Subcutaneous preadipocyte (primary cell): Measurements from ENCODE around the genes FANCD2 and FANCD2OS.

- CAGE, long polyA plus RNA: no peak
These were observed 16.9 kb upstream of the FANCD2 start for GRCh38 chr3:10009013-10010028.

GRCh38 chr3:10026169-10027461 lies at the start of gene FANCD2:
Gene FANCD2 (plus strand): TSS chr3:10026437.
- CAGE, long polyA plus RNA: start-site peak on the minus strand at chr3:10026342-10026372, 191 and 145 reads in 2 replicates

GRCh38 chr3:10108059-10108634 lies at the start of gene FANCD2OS:
Gene FANCD2OS (minus strand): TSS chr3:10108255.
- CAGE, long polyA plus RNA: no peak

DNA sequence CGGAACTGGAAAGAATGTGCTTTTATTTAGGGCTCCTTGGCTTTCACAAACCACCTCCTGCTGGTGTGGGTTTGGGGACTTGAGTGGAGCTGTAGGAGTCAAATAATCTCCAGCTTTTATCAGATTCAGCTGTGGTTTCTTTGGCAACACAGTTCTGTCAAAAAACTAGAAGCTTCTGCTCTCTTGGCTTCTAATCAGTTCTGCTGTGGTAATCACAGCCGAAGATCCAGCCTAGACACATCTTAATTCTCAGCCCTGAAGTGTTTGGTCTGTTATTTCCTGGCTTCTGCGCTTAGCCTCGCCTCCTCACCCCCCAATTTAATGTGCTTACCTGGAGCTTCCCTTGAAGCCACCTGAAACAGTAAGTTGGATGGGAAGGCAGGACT lies 21.4 kb downstream of the IRAK2 start:
- CAGE, long polyA plus RNA: no peak

DNA sequence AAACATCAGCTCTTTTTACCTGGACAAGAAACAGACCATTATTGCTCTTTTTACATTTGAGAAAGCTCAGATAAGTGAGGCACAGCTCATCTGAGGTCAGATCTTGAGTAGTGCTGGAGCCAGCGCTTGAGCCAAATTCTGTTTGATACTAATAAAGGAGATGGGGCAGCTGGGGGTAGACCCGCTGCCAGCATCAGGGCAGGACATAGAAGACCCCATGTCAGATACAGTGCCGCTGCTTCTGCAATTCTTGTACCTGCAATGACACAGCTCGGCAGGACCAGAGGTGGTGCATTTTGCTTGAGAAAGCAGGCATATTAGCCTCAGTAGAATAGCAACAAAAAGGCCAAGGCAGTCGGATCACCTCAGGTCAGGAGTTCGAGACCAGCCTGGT lies 39.4 kb downstream of the IRAK2 start:
- CAGE, long polyA plus RNA: no peak

DNA sequence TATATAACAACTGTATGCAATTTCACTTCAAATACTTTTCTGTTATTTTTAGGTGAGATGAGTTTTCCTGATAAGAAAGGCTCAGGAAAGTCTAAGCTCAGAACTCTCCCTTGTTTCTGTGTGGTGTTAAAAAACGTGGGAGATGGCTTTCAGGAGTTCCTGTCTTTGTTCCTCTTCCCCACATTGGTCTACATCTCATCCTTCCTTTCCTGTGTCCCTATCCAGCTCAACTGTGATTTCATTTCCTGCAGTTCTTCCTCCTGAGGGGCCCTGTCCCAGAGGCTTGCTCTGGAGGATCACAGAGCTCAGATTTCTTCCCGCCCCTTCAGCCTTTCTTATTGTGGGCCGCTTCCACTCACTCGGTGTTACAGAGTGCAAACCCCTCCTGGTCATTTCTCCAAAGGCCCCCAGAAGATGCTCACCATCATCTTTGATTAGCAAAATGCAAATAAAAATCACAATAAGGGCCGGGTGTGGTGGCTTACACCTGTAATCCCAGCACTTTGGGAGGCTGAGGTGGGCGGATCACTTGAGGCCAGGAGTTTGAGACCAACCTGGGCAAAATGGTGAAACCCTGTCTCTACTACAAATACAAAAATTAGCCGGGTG lies 11.1 kb downstream of the SEC13 start:
- CAGE, long polyA plus RNA: no peak

GRCh38 chr3:10553482-10554263 lies 48.3 kb upstream of the ATP2B2 start:
- CAGE, long polyA plus RNA: no peak

- CAGE, long polyA plus RNA: no peak
These were observed 41.5 kb downstream of the HRH1 start for GRCh38 chr3:11195674-11196326.

GRCh38 chr3:11430233-11430778 lies 158.1 kb downstream of the ATG7 start:
- CAGE, long polyA plus RNA: no peak

- CAGE, long polyA plus RNA: no peak
These were observed 67.3 kb downstream of the VGLL4 start for GRCh38 chr3:11576324-11576988.

- CAGE, long polyA plus RNA: no peak
These were observed 19.5 kb downstream of the VGLL4 start for GRCh38 chr3:11624152-11624725.

DNA sequence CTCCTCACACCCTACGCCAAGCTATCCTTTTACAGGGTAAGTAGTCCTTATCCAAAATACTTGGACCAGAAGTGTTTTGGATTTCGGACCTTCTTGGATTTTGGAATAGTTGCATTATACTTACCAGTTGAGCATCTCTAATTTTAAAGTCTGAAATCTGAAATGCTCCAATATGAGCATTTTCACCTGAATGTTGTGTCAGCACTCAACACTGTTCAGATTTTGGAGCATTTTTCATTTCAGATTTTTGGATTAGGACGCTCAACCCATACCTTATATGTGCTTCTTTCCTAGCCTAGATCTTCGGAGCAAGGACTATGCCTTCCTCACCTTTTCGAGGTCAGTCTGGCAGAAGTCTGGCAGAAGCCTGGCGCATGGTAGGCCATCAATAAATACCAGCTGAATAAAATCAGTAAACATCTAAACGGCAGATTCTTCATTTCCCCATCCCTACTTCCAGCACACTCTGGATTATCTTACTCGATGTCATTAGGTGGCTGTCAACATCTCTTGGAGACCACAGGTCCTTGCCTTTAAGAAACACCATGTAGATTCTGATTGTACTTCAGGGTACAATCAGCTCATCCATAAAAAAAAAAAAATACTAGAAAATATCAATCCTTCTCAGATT lies 3.8 kb upstream of the VGLL4 start:
- CAGE, long polyA plus RNA: no peak

DNA sequence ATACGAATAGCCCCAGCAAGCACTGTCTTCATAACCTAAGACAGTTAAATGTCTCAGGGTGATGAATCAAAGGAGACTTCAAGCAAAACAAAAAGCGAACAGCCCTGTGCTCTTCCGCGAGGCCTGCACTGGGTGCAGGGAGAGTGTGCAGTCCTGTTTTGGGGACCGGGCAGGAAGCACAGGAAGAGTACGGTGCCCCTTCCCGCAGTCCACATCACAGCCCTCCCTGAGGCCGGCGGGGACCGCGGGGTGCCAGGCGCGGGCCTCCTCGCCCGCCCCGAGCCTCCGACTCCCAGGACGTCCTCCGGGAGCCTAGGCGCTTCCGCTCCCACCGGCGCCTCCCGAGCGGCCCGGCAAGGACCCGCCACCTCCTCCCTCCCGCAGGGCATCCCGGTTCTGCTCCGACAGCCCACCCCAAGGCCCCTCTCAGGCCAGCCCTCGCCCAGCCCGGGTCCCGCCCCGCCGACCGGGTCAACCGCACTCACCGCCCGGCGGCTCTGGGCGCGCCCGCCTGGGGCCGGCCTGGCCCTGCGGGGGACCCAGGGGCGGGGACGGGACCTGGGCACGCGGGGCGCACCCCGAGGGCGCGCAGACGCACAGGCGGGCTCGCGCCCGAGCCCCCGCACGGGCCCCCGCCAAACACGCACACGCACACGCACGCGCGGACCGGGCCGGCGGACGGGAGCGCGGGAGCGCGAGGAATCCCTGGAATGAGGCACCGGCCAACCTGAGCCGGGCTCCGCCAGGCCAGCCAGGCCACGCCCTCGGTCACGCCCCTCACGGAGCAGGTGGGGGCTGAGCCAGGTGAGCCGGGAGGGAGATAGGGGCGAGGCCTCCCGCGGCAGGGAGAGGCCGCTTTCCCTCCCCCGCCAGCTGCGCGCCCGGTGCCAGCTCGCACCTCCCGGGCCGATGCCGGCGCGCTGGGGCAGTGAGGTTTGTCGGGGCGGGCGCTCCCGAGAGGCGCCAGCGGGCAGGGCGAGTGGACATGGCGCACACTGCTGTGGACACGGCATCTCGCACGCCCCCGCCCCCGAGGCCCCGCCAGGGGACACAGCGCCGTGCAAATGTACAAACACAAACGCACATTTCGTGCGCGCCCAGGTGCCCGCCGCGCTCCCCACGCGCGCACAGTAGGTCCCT lies 75.6 kb upstream of the VGLL4 start:
- CAGE, long polyA plus RNA: no peak

- CAGE, long polyA plus RNA: no peak
These were observed 81.0 kb upstream of the VGLL4 start for GRCh38 chr3:11724536-11725263.

DNA sequence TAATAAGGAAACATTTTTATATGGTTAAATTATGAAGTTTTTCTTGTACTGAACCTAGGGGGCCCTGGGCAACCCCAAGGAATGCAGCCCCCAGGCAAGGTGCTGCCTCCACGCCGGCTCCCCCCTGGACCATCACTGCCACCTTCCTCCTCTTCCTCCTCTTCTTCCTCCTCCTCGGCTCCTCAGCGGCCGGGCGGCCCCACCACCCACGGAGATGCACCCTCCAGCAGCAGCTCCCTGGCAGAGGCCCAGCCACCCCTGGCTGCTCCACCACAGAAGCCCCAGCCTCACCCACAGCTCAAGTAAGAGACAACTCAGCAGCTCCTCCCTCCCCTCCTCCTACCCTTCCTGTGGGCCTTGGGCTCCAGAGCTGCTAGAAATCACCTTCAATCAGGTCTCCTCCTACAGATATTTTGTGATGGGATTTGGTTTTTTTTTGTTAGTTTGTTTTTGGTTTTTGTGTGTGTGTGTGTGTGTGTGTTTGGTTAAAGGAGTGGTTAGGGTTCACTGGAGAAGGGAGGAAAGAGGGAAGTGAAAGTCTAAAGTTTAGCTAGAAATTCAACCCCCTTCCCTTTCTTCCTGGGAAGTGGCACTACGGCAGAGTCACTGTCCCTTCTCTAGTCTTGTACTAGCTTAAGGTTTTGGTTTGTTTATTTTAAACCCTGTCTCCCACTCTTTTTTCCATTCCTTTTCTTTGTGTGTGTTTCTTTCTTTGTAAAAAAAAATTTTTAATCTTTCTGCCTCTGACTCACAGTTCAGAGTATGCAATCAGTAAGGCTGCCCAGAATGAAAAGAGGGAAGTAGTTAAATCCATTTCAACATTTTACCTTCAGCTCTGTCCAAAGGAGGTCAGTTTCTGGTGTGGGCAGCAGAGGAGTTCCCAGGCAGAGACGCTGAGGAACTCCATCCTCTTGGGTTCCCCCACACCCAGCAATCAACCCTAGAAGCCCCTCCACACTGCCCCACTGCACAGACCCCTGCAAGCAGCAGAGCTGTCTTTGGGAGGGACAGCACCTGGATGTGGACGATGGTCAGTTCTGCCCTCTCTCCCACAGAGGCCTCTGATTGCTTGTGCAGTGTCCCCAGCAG lies 28.9 kb upstream of the TIMP4 start:
- CAGE, long polyA plus RNA: no peak

DNA sequence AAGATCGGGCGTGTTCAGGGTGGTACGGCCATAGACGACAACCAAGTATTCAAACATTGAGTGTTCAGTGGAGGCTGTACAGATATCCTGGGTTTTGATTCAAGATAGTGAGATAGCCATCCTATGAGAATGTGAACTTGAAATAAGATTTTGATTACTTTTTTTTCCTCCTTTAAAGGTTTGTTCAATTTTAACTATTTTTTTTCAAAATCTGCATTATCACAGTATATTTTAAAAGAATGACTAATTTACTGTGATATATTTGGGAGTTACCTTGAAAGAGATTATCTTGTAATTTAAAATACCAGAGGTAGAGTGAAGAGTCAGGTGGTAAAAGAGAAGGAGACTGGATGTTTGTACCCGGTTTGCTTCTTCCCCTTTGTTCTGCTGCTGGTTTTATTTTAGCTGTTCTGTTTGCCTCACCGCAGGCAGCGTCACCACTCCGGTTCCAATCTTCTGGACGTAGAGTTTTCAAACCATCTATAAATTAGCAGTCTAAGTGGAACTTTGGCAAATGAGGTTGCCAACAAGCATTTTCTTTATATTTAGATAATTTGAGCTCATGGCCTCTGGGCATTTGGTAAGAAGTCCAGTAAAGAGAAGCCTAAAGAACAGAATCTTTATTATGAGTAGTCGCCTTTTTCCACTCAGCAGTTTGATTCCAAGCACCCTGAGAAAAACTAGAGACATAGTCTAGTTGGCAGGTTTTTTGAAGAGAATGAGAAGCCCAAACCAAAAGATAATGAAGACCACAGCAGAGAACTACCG lies 38.1 kb downstream of the PPARG start:
- CAGE, long polyA plus RNA: no peak

GRCh38 chr3:12409984-12410745 lies 74.1 kb upstream of the TSEN2 start:
- CAGE, long polyA plus RNA: no peak

DNA sequence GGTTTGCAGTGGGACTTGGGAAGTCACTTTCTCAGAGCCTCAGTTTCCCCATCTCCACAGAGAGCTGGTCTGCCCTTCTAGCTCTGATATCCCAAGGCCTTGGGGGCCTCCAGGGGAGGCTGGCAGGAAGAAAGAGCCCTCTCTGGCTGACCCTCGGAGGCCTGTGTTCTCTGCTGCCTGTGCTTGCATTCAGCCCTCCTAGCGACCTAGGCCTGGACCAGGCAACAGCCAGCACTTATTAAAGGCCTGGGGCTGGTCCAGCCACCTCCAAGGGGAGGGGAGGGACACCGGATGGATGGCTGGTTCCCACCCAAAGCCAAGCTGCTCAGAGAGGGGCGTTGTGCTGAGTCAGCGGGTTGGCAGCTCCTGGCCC lies 43.5 kb upstream of the TSEN2 start:
- CAGE, long polyA plus RNA: no peak

DNA sequence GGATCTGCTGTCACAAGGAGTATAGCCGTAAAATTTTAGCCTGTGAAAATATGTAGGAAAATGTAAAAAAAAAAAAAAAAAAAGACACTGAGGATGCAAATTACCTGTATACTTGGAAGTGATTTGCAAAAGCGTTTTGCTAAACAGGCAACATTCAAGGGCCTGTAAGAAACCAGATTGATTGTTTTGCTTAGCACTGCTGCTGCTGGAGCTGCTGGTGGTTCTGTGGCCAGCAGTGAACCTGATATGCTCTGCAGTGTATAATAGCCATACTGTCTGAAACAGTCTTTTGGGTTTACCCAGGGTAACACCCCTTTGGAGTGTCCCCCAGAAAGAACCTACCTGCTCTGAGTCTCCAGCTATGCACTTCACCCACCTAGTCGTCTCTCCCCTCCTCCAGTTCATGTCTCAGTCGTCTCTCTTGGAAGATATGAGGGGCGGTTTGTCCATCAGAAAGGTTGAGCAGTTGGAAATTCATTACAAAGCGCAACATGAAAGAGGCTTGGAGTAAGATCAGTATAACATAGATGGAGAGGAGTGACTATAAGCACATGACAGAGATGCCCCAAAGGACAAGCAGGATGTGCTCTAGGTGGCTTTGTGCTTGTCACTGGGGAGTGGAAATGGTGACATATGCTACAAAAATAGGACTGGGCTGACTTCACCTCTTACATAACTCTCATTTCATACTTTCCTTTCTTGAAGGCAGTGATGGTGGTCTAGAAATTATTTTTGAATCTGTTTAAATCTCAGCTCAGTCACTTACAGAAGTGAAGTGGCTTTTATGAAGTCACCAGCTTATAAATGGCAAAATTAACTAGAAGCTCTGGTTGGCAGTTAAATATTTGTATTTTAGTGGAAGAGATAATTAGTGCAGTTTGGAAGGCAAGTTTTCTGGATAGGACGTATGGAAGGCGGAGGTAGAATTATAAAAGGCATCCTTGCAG lies 3.8 kb downstream of the MKRN2 start:
- CAGE, long polyA plus RNA: no peak

GRCh38 chr3:12594734-12595314 lies 37.9 kb downstream of the MKRN2 start:
- CAGE, long polyA plus RNA: no peak